Monocyte (primary cell): Measurements from ENCODE around the genes ZNF540 and EIF3K.

DNA sequence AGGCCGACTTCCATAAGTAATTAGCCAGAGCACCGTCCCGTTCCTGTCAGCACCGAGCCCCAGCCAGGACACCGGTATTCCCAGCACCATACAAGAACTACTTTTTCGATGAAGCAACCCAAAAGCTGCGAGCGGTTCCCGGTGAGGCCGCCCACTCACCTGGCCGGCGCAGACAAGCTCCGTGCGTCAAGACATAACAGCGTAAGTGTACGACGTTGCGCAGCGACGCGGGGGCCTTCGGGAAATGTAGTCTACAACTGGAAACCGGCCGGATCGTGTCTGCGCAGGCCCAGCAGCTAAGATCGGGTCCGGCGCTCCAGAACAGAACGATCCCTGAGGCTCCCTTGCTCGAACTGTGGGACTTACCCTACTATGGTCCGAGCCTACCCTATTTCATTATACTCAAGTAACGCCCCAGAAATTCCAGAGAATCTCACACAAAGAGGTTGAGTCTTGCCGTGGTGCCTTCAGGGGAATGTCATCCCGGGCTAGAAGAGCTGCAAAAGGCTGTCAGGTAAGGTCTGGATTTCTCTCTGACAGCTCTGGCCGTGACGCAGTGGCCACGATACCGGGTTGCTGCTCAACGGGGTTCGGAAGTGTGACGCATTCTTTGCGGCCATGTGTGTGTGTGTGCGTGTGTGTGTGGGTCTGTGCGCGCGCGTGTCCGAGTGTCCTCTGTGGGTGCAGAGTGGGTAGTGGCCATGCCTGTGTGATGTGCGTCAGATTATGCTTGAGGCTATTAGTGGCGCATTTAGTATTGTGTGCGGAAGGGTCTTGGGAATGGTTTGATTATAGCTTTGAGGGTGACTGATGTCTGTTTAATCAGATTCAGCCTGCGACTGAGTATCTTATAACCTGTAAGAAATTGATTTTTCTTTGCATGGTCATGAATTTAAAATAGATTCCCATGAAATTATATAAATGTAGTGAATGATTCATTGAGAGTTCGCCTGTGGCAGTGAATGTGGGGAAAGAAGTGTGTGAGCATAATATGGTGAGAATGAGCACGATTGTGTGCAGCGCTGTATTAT, at the start of gene ZNF540:
TSS of gene ZNF540 (plus strand) at position 295 of the 1,031 bp plus-strand sequence.
- PRO-cap, 2 experiments: peak in 1 of 2 experiments; most common plus-strand start position 324 of the sequence (in 1); most common minus-strand start position 567 of the sequence (in 1)

- PRO-cap, 2 experiments: no peak in any of the 2 experiments
These were observed 24.3 kb downstream of the ZNF540 start for GRCh38 chr19:37618958-37619435.

- PRO-cap, 2 experiments: no peak in any of the 2 experiments
These were observed 782 bp upstream of the ZFP30 start for GRCh38 chr19:37655961-37656533.

DNA sequence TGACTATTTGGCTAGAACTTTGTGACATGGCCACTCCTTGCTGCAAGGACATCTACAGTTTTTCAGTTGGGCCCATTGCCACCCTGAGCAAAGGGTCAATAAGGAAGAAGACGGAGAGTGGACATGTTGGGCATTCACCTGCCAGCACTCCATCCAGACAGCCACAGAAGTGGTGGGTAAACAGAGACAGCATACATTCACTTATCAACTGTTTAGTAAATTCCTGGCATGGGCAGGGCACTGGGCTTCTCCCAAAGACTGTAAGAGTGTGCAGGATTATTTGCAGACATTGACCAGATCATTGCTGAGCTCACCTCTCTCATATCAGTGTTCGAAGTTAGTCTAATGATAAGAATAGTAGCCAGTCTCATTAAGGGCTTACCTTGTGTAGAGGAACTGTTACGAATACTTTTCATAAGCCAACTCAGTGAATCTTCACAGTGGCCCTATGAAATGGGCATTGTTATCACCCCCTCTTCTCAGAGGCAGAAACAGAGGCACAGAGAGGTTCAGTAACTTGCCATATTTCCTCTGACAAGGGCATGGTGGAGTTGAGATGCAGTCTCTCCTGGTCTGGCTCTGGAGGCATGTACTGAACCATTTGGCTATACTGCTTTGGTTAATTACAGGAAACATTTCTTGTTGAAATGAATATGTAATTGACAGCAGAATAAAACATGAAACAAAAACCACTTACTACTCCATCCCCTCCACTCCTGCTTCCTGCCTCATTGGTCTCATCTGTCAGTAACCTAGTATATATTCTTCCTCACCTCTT, 29.4 kb downstream of the SIPA1L3 start:
- PRO-cap, 2 experiments: no peak in any of the 2 experiments

- PRO-cap, 2 experiments: no peak in any of the 2 experiments
These were observed 71.7 kb downstream of the SIPA1L3 start for GRCh38 chr19:37978646-37979166.

DNA sequence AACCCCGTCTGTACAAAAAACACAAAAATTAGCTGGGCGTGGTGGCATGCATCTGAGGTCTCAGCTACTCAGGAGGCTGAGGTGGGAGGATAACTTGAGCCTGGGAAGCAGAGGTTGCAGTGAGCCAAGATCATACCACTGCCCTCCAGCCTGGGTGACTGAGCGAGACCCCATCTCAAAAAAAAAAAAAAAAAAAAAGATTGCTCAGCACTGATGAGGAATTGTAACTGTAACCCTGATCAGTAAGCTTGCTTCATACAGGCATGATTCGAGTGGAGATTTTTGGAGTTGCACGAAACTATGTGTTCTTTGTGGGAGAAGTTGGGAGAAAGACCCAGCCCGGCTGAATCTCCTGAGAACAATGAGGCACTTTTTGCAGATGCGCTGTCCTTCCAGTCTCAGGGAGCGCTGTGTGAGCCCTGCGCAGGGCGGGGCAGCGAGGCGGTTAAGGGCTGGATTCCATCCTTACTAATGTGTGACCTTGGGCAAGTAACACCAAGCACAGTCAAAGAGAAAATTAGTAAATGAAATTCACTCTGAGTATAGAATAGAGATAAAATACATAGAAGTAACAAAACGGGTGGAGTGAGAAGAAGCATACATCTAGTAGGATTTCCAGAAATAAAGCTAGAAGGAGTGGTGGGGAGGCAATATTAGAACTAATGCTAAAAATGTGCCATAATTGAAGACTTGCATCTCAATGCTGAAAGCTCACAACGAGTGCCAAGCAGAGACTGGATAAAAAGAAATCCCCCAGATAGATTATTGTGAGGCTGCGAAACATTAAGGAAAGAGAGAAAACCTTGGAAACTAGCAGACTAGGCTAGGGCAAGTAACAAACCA, 76.9 kb downstream of the SIPA1L3 start:
- PRO-cap, 2 experiments: no peak in any of the 2 experiments

DNA sequence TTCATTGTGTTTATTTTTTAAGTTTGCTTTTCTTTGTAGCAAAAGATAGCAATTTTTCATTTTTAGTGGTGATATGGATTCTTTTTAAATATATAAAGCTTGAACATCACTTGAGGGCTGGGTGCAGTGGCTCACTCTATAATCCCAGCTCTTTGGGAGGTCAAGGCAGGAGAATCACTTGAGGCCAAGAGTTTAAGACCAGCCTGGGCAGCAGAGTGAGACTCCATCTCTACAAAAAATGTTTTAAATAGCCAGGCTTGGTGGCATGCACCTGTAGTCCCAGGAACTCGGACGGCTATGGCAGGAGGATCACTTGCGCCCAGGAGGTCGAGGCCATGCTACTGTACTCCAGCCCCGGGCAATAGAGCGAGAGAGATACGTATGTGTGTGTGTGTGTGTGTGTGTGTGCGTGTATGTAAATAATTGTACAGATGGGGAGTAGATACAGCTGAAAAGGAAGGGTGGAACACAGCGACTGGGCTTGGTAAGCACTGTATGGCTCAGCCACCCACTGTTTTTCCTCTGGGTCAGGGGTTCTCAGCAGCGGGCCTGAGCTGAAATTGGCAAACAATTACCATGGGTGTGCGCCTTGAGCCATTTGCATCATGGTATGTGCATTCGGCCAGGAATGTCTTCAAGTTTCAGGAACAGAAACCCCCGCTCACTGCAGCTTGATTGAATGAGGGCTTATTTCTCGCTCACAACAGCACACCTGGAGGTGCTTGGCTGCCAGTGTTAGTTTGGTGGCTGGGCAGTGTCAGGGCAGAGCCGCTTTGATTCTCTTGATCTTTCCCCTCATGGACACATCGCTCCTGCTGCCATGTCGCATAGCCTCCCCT, 126.5 kb downstream of the SIPA1L3 start:
- PRO-cap, 2 experiments: no peak in any of the 2 experiments

GRCh38 chr19:38055129-38055863, 148.3 kb downstream of the SIPA1L3 start:
- PRO-cap, 2 experiments: no peak in any of the 2 experiments

DNA sequence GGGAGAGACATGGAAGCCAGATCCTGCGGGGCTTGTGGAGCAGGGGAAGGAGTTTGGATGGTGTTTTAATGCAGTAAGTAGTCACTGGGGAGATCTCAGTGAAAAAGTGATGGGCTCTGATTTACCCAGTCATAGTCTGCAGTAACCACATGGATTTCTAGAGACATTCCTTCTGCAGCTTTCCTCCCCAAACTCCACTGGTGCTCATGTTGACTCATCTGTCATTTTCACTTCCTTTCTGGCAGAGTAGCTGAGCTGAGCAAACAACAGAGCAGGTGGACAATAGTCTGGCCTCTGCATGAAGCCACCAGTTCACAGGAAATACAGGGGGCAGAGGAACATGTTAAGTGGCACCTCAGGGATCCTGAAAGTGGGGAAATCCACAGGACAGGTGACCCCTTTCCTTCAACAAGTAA, 144.0 kb downstream of the DPF1 start:
- PRO-cap, 2 experiments: no peak in any of the 2 experiments

DNA sequence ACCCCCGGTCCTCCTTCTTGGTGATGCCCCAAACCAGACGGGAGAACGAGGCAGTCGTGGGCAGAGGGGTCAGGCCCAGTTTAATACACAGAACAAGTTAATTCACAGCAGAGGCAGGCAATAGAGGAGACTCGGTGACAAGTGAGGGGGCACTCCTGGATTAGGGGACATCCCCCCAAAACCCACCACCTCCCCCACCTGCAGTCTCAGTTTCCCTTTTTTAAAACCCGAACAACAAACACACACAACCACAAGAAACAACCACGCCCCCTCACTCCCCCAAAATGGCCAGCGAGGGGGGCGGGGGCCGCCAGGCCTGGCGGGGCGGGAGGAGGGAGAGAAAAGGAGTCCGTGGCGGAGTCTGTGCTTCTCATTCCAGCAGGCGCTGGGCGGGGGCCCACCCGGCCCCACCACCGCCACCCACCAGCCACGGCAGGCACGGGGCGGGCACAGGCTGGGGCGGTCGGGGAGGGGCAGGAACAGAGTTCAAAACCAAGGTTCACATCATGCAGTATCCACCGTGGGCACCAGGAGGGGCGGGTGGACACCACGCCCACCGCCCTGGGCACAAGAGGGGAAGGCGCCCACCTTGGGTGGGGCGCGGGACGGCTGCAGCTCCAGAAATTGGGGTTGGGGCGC, 13.0 kb downstream of the DPF1 start:
- PRO-cap, 2 experiments: no peak in any of the 2 experiments

GRCh38 chr19:38250563-38251217, 5.5 kb downstream of the PPP1R14A start:
- PRO-cap, 2 experiments: no peak in any of the 2 experiments

DNA sequence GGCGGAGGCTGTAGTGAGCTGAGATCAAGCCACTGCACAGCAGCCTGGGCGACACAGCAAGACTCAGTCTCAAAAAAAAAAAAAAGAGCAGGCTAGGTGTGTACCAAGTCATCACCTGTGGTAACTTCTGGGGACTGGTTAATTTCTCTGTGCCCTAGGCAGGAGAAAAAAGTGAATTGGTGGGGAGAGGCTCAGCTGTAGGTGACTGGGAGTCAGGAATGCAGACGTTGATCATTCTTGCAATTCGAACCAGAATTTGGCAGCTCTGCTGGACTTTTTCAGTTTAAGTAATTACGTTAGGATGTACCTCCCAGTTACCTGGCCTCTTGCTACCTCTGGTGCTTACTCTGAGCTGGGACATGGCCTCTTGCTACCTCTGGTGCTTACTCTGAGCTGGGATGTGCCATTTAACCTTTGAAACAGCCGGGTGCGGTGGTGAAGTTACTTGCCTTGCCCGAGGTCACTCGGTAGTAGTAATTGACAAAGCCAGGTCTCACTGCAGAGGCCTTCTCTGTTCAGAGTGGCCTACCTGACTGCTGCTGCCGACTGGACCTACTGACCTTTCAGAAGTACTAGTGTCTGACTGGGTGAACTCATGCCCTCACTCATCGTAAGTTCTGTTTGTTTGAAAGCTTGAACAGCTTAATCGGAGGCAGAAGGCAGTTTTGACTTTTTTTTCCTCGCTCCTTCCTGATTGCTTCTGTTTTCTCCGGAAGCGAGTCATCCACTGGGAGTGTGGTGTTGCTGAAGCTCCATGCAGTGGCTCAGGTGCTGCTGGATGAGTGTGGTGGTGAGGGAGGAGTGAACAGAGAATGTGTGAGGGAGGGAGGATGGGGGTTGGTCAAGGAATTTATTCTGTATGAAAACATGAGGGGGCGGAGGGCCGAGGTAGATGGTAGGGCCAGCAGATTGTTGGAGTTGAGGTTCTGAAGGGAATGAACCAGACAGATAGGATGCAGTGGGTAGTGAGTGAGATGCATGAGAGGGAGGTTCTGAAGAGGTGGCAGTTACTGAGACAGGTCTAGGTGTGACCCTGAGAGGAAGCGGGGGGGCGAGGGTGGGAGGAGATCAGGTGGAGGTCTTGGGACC, 2.6 kb downstream of the SPINT2 start:
- PRO-cap, 2 experiments: no peak in any of the 2 experiments

- PRO-cap, 2 experiments: no peak in any of the 2 experiments
These were observed 19.7 kb upstream of the C19orf33 start for GRCh38 chr19:38284263-38284745.

DNA sequence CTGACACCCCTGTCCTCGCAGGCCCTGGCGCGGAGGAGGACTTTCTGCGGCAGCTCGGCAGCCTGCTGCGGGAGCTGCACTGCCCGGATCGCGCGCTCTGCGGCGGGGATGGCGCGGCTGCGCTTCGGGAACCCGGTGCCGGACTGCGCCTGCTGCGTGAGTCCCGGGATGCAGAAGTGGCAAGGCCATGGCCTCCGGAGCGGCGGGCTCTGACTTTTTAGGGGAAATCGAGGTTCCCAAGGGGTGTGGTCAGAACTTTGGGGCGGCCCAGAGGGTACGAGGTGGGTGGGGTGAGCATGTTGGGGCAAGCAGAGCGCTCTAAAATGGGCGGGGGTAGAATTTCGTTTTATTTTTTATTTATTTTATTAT, 630 bp downstream of the FAM98C start:
- PRO-cap, 2 experiments: no peak in any of the 2 experiments

DNA sequence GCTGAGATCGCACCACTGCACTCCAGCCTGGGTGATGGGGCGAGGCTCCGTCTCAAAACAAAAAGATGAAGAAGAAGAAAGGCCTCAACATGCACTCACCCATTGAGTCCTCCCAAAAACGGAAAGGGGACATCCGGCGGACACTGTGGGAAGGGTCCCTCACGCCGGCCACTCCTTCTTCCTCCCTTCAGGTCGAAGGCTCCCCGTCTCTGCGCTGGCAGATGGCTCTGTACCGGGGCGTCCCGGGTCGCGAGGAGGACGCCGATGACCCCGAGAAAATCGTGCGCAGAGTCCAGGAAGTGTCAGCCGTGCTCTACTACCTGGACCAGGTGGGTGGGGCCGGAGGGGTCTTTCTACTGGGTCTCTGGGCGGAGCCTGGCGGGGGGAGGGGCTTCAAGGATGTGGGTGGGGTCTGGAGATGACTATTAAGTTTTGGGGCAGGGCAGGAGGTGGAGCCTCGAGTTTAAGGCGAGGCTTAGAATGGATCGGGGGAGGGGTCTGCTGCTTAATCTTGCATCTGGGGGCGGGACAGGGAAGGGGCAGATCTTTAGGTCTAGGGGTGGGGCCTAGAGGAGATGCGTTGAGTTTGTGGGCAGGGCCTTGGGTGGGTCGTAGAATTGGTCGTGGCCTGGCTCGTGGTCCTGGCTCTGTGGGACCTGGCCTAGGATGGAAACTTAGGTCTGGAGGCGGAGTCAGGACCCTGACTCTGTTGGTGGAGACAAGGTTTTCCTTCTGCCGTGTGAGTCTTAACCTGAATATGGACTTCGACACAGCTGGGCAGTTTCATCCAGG, 90.1 kb downstream of the MAP4K1 start:
- PRO-cap, 2 experiments: no peak in any of the 2 experiments

GRCh38 chr19:38618563-38619604, at the start of gene EIF3K:
EIF3K (plus strand) TSS chr19:38619188.
- PRO-cap, 2 experiments: peak in 2 of 2 experiments; most common plus-strand start chr19:38619196 (in 2)

GRCh38 chr19:38640212-38640985, 7.0 kb upstream of the ACTN4 start:
- PRO-cap, 2 experiments: no peak in any of the 2 experiments

GRCh38 chr19:38648897-38649421, 1.5 kb downstream of the ACTN4 start:
- PRO-cap, 2 experiments: no peak in any of the 2 experiments

- PRO-cap, 2 experiments: no peak in any of the 2 experiments
These were observed 2.1 kb downstream of the ACTN4 start for GRCh38 chr19:38649422-38650149.

- PRO-cap, 2 experiments: no peak in any of the 2 experiments
These were observed 13.5 kb downstream of the ACTN4 start for GRCh38 chr19:38660701-38661637.